Neural cell (in vitro differentiated cells): ENCODE results near the gene E2F6.

- RAMPAGE, long total RNA: no peak
Observed at GRCh38 chr2:11385756-11386206, 41.3 kb upstream of the ROCK2 start.

DNA sequence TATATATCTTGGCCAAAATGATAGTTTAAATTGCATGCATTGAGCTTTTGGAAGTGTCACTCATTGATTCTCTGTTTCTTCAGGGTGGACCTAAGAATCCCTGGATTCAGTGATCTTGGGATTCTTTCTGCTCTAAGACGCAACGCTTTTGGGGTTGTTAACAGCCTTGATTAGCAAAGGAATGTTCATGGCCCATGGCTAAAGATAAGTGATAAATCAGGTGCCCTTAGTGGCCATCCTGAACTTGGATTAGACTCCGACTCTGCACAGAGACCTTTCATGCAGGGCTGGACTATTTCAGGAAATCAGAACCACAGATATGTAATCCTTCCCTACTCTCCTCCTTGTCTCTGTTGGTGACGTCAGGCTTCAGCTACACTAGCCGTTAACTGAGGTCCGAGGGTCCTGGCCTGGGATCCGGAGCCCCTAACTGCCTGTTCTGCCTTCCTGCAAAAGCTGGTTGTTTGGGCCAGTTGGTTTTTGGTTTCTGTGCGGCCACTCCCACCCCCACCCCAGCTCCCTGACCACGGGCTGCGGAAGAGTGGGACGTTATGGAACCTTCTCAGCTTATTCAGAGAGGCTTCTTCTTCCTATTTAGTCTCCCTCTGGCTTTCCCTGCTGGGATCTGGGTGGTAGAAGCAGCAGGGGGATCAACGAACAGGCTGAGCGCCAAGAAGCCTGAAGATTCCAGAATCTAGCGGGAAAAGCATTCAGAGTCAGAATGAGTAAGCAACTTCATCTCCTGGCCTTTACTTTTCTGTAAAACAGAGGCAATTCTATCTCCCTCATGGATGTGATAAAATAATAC is 49.2 kb upstream of the ROCK2 start:
- RAMPAGE, long total RNA: no peak

GRCh38 chr2:11403720-11404183 is 59.3 kb upstream of the ROCK2 start:
- RAMPAGE, long total RNA: no peak

DNA sequence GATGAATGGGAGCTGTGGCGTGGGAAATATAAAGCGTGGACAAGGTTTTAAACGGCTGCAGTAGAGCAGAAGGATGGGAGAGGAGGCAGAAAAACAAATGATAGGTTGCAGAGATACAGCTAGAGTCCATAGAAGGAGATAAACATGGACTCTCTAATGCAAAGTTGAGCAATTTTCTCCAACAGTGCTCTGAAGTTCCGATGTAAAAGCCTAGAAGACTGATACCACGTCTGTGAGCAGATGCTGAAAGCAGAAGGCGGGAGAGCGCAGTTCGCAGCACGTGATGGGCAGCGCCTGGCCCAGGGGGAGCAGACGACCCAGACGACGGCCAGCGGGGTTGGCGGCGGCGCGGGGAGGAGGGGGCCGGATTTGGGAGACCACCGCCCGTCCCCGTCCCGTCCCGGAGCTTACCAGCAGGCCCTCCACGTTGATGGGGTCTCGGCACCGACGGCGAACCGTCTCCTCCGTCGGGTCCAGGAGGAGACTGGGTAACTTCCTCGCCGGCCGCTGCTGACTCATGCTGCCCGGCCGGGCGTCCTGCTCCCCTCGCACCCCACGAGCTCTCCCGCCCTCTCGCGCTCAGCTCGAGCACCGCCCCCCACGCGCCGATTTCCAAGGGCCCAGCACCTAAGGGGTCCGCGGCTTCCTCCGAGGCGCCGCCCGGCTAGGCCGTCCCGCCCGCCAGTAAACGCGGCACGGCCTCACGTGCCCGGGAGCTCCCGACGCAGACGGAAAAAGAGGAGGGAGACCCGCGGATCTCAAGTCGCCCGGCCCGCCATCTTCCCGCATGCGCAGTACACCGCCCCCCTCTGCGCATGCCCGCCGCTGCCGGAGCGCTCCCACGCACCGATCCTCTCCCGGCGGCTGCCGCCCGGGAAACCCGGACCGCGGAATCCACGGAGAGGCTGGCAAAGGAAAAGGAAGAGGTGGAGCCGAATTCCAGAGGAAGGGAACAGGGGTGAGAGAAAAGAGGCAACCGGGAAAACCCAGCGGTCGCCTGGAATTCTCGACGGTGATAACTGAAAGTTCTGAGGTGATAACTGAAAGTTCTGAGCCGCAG is at the start of gene E2F6:
Gene E2F6, minus strand, starts transcription at position 801 of the 1,060 bp plus-strand sequence.
- RAMPAGE, long total RNA: start-site peak on the minus strand centred at position 761 of the sequence, 62 bp wide, 191 and 56 reads in 2 replicates

DNA sequence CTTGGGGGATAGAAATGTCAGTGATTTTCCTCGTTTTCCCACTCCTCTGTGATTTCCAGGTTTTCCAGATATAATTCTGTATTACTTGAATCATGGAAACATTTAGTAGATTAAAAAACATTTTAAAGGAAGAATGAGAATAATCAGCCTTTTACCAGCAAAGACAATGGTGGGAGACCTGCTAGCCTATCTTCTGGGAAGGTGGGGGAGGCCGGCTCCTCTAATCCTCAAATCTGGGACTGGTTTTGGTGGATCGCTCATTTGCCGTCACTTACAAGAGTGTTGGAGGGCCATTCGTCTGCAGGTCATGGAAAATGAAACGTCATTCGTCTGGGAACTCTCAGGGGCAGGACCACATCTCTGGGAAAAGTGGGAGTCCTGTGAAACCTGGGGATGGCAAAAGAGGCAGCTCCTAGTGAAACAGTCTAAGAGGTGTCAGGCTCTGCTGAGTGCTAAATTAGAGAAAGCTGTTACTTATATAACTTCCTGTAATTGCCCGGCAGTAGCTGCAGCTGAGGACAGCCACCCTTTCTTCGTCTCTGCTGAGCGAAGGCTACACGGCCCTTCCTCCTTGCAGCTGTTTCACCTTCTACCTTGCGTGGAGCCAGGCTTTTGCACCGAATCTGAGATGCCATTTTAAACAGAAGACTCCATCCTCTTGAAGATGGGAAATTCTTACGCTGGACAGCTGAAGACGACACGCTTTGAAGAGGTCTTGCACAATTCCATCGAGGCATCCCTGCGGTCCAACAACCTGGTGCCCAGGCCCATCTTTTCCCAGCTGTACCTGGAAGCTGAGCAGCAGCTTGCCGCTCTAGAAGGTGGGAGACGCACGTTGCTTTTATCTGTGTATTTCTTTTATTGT is 22.3 kb downstream of the GREB1 start:
- RAMPAGE, long total RNA: no peak

- RAMPAGE, long total RNA: no peak
Observed at GRCh38 chr2:11688792-11689296, 18.8 kb upstream of the NTSR2 start.

DNA sequence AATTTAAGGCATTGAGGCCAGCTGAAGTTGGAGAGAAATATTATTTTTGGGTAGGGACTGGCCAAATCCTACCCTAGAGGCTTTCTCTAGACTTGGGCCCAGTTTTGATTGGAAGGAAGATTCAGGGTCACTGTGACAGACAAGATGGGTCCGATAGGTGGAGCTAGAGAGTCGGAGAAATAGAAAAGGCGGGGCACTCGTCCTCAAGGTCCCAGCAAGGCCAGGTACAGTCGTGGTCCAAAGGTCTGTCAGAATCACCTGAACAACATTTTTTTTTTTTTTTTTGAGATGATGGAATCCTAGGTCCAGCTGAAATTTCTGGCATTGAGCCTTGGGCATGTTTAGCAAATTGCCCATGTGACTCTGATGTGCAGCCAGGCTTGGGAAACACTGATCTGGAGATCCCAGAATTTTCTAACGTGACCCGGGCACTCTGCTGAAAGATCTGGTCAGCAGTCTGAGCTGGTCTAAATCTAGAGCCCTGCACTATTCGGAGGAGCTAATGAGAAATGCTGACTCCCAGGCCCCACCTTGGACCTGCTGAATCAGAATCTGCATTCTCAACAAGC is 23.0 kb upstream of the NTSR2 start:
- RAMPAGE, long total RNA: no peak

DNA sequence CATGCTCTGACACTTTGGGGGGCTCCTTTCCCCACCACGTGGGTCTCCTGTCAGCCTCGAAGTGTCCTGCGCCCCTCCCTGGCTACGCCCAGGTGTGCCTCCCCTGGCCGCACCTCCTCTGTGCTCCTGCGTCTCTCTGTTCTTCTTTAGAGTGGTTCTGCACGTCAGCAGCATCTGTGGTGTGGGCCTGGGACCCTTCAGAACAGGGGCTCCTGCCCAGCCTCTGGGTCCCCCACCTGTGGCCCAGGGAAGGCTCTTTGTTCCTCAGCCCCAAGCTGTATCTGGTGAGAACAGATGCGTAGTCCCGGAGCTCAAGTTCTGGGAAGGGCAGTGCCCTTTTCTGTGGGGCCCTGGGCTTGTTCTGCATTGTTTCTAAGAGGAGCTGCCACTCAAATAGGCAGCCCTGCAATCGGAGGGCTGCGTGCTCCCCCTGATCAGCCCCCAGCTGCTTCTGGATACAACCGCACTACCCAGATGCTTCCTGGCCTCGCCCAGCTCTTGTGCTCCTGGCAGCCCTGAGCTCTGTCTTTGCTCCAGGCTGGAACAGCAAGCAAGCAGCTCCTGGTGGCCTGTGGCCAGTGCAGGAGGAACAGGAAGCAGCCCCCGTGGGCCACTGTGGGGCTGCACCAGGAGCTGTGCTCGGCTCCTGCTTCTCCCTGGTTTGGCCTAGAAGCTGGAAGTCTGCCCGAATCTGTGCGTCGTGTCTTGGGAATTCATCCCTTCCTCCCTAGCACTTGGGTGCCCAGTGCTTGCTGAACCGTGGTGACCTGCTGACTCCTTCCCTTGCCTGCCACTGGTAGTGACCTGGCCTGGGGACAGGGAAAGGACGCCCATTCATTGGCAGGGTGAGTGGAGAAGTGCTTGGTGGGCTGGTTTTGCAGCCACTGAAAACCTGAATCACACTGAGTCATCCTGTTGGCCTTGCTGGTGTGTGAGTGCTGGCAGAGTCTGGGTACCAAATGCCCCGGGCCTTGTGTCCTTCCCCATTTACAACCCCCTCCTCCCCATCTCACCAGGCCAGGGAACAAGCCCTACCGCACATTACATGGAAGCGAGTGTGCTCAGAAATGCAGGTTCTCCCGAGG is 27.2 kb upstream of the NTSR2 start:
- RAMPAGE, long total RNA: no peak

DNA sequence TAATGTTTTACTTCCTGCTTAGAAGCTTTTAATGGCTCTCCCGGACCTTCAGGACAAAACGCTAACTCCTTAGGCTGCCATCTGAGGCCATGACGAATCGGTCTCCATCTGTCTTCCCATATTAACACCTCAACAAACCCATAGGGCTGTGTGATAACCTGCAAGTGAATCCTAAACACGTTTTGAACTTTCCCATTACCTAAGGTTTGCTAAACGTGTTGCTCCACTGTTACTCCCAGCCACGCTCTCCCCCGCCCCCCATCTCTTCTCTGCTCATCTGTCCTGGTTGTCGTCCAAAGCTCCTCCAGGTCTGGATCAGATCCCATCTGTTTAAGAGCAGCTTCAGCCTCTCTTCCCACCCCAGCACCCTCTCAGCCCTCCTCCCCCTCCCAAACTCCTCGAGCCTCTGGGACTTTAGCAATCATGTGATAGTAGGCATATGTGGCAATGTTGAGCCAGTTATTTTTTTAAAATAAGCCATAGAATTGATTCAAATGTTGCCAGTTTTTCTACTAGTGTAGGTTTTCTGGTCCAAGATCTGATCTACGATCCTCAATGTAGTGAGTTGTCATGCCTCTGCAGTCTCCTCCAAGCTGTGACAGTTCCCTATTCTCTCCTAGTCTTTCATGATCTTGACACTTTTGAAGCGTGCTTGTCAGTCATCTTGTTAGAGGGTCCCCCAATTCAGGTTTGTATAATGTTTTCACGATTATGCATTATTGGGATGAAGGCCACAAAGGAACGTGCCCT is 20.0 kb upstream of the LPIN1 start:
- RAMPAGE, long total RNA: no peak

DNA sequence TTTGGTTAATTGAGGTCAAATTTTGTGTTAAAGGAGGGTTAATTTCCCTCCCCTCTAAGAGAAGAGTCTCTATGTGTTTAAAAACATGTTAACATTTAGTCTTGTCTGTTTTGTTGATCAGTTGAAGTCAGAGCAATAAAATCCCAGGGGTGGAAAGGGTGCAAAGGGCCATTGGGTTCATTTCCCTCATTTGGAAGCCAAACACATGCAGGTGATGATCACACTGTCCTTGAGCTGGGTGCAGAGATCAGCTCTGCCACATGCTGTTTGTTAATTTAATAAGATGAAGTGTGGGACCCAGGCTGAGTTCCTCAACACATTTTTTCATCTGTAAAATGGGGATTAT is 260.8 kb downstream of the LPIN1 start:
- RAMPAGE, long total RNA: no peak

DNA sequence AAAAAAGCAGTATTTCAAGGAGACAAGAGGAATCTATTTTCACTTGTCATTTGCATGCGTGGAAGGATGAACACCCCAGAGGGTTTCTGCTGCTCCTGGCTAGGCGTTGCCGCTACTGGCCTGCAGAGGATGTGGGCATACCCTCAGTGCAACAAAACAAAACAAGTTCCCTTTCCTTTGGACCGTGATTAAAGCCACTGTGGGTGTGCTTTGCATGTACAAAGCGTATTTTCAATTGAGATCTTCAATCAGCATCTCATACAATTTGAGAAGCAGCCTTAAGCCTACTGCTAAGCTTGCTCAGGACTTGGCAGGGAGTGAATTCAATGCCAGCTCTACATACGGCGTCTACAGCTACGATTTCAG is 298.4 kb downstream of the LPIN1 start:
- RAMPAGE, long total RNA: no peak

DNA sequence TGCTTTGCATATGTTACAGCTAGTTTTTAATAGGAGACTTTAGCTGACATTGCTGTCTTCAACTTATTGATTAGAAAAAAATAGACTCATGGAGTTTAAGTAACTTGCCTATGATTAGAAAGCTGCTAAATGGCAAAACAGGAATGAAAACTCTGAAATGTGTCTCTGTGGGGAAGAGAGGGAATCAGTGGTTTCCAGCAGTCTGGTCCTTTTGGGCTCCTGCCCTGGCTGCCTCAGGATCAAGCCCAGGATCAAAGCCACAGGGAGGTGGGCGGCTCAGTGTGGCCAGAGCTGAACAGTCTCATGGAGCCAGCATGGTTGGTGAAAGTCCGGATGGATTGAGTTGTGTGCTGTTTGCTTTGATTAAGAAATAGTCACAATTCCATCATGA is 344.1 kb downstream of the LPIN1 start:
- RAMPAGE, long total RNA: no peak

DNA sequence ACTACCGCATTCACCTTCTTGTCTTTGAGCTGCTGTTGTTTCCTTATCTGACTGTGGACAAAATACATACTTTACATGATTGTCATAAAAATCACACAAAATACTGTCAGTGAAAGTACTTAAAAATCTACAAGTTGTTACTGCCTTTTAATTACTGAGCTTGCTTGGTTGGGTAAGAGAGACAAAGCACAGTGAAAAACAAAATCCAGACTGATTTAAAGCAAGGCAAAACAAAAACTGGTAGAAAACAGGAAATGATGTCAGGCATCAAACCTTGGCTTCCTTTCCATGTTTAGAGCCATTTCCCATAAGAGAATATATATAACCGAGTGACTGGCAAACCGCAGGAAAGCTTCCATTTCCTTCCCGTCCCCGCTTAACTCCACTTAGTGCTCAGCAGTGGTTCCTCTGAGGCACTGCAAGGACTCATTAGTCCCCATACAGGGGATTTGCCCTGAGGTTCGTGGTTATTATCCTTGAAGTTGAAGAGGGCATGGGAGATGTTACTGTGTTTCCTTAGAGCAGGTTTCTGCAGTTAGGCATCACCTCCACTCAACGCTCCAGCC is 446.3 kb downstream of the LPIN1 start:
- RAMPAGE, long total RNA: no peak

GRCh38 chr2:12262444-12263083 is 454.2 kb upstream of the TRIB2 start:
- RAMPAGE, long total RNA: no peak

DNA sequence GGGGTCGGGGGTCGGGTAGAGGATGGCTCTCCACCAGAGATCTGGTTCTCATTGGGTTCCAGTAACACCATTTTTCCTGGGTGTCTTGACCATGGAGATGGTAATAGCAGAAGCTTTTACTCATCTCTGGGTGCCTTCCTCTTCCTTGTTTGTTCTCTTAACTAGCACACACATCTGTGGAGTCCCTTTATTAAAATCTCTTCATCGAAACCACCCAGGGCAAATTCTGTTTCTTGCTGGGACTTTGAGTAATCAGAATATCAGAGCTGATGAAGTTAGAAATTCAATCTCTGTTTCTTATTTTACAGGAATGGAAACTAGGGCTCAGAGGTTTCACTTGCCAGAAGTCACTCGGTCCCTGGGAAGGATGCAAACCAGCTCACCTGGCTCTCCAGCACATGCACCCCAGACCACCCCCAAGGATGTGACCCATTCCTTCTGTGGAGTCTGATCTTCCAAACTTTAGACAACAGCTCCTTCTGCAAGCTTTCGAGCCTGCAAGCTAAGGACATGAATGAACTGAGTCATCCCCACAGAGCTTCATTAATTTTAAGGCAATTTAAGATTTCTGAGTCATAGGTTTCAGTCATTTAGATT is 14.8 kb upstream of the TRIB2 start:
- RAMPAGE, long total RNA: no peak

- RAMPAGE, long total RNA: no peak
Observed at GRCh38 chr2:12702386-12703308, 14.1 kb upstream of the TRIB2 start.

DNA sequence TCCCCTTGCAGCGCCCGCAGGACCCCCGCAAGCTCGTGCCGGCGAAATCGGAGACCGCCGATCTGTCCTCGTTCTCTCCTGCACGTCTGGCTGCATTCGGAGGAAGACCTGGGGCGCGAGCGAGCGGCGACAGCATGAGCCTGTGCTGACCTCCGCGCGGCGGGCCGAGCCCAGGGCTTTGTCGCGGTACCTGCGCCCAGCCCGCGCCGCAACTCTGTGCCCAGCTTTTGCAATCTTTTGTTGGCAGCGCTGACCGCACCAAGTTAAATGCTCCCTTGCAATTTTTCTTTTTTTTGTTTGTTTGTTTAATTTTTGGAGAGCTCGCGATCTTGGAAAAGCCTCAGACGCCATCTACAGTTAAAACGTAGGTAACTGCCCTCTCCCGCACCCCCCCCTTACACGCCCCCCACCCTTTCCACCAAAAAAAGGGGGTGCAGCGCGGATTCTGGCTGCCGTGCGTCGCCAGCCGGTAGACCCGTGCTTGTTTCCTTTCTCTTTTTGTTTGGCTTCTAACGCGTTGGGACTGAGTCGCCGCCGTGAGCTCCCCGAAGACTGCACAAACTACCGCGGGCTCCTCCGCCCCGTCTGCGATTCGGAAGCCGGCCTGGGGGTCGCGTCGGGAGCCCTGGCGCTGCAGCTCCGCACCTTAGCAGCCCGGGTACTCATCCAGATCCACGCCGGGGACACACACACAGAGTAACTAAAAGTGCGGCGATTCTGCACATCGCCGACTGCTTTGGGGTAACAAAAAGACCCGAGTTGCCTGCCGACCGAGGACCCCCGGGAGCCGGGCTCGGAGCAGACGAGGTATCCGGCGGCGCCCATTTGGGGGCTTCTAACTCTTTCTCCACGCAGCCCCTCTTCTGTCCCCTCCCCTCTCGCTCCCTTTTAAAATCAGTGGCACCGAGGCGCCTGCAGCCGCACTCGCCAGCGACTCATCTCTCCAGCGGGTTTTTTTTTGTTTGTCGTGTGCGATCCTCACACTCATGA is 881 bp downstream of the TRIB2 start:
- RAMPAGE, long total RNA: no peak

DNA sequence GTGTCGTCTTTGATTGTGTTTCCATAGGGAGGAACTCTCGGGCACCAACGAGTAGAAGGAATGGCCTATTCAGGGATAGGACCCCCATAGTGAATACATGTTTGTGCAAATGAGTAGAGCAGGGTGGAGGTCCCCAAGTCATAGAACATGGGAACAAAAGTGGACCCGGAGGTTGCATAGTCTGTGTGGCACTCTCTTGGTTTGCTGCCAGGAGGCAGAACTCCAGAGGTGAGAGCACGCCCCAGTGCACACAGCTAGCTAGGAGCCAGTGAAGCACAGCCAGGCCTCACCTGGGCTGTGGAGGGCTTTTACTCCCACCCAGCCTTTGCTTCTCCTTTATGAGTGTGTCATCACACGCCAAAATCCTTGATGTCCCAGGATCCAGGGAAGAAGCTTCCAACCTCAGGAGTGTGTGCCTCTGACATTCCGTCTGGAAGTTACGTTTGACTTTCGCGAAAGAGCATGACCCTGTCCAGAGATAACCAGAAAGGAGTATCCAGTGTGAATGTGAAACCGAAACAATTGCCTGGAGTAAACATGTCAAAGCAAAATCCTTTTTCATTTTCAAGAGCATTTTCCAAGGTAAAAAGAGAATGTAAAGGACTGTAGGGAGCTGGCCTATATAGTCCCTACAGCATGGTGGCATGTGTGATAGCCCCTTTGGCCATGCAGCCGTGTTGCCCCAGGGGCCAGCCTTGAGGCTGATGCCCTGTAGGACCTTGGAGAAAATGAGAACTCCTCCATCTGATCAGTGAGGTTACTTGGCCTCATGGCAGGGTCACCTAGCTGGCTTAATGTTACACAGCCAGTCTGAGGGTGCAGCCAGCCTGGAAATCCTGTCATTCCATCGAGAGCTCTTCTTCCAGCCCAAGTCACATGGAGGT is 8.7 kb downstream of the TRIB2 start:
- RAMPAGE, long total RNA: no peak

- RAMPAGE, long total RNA: no peak
Observed at GRCh38 chr2:13876377-13876796, 756.1 kb upstream of the LRATD1 start.

- RAMPAGE, long total RNA: no peak
Observed at GRCh38 chr2:14872860-14873145, 240.3 kb downstream of the LRATD1 start.